RPMI7951 (cell line): Measurements from ENCODE around the genes B3GLCT, RXFP2 and CSNK1A1L.

DNA sequence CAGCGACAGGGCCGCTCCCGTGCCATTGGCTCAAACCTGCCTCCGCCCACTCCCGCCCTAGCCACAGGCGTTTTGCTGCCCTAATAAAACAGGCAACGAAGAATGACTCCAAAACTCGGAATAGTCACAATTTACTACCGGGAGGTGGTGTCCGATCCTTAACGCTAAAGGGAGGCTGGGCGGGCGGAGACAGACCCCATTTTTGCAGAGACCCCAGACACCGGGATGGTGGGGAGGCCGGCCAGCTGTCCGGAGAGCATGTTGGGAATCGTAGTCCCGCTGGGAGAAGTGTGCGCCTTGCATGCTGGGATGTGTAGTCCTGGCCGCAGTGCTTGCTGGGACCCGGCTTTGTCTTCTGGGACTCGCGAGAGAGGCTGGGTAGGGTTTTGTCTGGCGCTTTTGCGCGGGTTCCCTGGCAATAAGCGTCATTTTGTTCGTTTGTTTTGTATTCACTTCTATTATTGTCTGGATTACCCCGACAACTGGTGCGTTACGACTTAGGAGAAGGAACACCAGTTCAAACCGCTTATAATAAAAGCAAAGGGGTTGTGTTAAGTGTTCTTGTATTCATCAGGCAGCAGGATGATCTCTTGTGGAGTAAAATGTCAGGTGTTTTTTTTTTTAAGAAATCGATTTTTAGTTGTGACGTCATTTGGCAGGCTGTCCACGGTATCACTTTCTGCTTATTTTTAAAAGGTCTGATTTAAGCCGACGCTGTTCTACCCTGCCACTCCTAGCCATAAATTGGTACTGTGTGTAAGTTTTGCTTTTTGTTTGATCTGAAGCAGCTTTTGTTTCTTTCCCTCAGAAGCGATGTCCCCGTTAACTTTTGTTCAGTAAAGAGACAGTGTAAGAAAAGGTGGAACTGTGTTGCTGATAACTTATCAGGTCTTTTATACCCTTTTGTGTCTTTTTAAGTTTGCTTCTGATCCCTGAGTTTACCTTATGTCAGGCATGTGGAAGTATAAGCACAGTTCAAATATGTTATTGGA, 689 bp upstream of the HSPH1 start:
- RAMPAGE, long total RNA, result no peak

DNA sequence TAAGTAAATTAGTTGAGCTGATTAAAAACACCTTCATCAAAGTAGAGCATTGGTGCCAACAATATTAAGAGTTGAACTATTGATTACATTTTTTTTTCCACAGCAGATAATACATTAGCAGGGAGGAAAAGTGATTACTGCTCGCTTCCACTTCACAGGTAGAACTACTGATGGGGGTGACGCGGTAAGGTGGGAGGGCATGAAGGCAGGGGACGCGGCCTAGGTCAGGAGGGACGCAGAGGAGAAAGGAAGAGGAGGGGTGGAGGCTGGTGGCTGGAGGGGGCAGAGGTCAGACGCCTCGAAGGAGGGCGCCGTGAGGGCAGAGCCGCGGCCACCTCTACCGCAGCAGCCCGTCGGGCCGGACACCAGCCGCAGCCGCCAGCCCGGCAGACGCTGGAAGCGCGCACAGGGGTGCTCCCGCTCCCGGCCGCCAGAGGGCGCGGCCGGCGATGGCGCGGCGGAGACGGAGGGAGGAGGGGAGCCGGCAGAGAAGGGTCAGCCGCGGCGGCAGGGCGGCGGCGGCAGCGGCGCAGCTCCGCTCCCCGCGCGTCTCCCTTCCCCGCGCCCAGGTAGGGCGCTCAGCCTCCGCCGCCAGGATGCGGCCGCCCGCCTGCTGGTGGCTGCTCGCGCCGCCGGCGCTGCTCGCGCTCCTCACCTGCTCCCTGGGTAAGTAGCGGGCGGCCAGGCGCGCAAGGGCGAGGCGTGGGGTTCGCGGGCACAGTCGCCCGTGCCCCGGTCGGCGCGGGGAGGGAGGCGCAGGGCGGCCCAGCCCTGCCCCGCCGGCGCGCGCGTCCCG, at the start of gene B3GLCT:
Gene B3GLCT, plus strand, starts transcription at position 487 of the 796 bp plus-strand sequence.
- RAMPAGE, long total RNA, result no peak

- RAMPAGE, long total RNA, result no peak
Observed at GRCh38 chr13:31739401-31739853, at the start of gene RXFP2. RXFP2 (plus strand) TSS chr13:31739526.

DNA sequence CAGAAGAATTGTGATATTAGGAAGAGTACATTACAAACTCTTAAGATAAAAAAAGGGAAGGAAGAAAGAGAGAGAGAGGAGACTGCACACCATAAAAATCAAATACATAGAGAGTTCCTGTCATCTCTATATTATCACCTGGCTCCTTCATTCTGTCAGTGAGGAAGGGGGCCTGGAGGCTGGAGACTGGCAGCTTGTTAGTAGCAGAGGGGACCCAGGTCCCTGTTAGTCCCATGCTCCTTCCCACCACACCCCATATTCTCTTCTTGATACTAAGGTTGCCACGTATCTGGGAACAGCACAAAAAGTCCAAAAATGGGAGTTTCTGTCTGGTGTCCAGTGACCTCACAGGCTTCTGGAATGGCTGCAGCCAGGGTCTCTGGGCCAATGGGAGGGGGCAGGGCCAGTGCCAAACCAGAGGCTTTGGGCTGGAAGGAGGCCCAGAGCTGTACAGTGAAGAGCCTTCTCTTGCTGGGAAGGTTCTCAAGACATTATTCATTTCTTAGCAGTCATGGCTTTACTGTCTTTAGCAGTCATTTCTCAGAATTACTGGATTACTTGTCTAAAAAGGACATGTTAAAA, 119.1 kb downstream of the FRY start:
- RAMPAGE, long total RNA, result no peak

DNA sequence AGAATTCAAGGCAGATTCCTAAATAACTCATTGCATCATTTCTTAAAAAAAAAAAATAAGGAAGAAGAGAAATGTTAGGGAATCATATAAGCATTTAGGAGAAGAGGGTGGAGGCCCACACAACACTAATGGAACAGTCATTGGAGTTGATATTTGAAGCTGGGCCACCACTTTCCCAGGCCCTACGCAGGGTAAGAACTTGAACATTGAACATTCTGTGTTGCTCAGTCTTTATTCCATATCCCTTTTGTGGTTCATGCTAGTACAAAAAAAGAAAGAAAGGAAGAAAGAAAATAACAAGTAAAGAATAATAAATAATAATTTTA, 127.6 kb downstream of the FRY start:
- RAMPAGE, long total RNA, result no peak

GRCh38 chr13:32253837-32254751, 61.1 kb downstream of the ZAR1L start:
- RAMPAGE, long total RNA, result no peak

- RAMPAGE, long total RNA, result no peak
Observed at GRCh38 chr13:32390028-32390390, 37.9 kb downstream of the N4BP2L1 start.

GRCh38 chr13:32636672-32637638, 50.7 kb downstream of the PDS5B start:
- RAMPAGE, long total RNA, result no peak

DNA sequence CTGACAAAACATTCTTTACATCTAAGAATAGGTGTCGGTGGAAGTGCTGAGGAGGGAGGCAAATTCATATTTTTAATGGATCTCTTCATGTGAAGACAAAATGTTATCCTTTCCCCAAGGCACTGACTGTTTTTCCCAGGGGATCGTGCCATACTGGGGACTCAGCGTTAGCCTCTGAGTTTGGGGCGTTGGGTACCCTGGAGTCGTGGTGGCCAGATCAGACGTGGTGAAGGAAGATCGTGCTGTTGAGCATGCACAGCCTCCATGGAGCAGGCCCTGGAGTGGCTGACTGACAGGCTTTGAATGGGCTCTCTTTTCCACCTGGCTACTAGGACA, 126.6 kb upstream of the KL start:
- RAMPAGE, long total RNA, result no peak

GRCh38 chr13:33232860-33233314, 52.7 kb downstream of the STARD13 start:
- RAMPAGE, long total RNA, result no peak

- RAMPAGE, long total RNA, result no peak
Observed at GRCh38 chr13:33251956-33252624, 33.5 kb downstream of the STARD13 start.

- RAMPAGE, long total RNA, result no peak
Observed at GRCh38 chr13:33261410-33262116, 24.0 kb downstream of the STARD13 start.

DNA sequence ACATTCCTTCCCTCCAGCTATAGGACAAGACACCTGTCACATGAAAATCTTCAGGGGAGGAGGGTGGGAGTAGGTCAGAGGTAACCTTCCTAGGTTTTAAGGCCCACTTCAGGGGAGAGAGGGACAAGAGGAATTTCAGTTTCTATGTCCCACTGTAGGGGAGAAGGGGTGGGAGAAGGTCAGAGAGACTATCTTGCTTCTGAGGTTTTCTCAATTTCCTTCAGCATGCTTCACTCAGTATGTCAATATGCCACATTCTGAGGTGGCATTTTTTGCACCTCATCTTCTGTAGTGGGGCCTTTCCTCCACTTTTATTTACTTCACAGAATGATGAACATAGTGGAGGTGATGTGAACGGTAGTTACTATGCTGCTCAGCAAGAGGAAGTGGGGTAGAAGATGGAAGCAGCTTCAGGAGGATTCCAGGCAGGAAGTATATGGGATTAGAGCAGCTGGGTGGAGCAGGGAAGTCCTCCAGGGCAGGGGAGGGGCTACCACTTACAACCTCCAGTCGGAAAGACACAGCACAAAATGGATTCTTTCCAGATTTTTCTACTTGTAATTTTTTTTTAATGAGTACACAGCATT, 73.0 kb upstream of the RFC3 start:
- RAMPAGE, long total RNA, result no peak

- RAMPAGE, long total RNA, result no peak
Observed at GRCh38 chr13:35349469-35350084, 126.9 kb downstream of the MAB21L1 start.

- RAMPAGE, long total RNA, result no peak
Observed at GRCh38 chr13:35733947-35734166, 257.4 kb upstream of the MAB21L1 start.

- RAMPAGE, long total RNA, result no peak
Observed at GRCh38 chr13:35839895-35840322, 291.3 kb downstream of the DCLK1 start.

DNA sequence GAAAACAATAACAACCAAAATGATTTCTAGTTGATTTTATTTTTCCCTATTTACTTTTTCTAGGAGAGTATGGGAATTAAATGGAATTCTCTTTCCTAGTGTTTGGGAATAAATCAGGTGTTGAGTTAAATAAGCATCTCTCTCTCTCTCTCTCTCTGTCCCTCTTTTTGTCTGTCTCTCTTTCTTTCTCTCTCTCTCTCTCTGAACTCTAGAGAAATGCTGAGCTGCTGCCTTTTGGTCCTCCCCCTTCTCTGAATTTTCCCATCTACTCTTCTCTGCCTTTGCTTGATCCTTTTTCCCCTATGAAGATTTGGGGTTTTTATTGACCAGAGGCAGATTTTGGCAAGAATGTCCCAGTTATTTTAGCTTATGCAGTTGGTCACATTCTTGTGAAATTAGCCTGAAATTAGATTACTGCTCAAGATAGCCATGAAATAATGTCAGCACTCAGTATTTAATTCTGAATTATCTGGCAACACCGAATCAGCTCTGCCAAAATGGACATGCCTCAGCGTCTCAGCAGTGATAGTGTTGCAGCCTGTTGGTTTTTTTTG, 17.1 kb upstream of the SPART start:
- RAMPAGE, long total RNA, result no peak

DNA sequence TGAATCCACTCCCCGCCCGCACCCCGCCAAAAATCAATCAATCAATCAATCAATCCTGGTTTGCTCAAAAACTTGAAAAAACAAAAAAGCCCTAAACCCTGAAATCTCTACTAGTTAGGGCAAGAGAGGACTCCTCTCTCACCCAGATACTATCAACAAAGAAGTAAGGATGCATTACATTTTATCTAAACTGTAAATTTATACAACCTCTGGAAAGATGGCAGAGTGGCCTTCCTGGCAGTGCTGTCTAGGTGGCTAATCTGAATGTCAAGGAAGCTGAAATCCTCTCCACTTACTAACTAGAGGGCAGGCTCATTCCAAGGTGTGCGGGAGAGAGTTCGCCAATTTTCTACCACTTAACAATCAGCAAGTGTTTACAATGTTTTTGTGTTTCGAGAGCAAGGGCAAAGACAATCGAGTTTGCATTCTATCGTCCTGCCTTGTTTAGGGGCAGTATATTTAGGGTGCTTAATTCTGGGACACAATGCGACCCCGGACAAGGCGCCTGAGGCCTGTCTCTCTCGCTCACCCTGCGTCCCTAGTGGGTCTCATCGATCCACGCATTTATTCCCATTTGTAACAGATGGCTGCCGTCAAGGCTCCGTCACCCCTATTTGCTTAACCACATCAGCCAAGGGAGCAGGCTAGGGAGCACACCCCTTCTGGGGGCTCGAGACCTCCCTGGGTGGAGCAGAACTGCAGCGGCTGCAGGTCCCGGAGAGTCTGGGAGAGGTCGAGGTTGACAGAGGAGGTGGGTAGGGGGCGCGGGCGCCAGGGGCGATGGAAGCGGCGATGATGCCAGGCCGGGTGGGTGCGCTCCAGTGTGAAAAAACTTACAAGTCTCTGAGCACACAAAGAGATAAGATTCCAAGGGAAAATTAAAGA, 725 bp downstream of the ALG5 start:
- RAMPAGE, long total RNA, result no peak

DNA sequence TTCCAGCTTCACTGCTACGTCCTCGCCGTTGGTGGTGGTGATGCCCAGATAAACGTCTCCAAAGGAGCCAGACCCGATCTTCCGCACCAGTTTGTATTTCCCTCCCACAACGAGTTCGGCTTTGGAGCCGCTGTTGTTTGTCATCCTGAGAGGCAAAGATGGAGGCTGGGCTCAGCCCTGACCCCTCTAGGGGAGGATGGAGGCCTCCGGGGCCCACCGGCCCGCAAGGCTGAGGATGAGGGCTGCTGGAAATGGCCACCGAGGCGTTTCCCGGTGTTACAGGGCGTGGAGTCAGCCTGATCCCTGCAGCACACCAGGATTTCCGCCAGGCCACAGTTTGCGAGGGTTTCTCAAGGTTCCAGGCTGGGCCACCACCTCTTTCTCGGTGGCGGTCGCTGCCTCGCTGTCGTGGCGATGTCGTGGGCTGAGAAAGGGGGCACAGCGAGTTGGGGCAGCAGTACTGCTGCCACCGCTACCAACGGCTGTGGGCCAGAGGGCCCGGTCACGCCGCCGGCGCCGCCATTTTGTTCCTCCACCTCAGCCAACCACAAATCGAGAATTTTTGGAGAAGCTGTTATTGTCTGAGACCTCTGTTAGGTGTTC, at the start of gene CSNK1A1L:
Gene CSNK1A1L, minus strand, starts transcription at position 552 of the 603 bp plus-strand sequence.
- RAMPAGE, long total RNA, result no peak

DNA sequence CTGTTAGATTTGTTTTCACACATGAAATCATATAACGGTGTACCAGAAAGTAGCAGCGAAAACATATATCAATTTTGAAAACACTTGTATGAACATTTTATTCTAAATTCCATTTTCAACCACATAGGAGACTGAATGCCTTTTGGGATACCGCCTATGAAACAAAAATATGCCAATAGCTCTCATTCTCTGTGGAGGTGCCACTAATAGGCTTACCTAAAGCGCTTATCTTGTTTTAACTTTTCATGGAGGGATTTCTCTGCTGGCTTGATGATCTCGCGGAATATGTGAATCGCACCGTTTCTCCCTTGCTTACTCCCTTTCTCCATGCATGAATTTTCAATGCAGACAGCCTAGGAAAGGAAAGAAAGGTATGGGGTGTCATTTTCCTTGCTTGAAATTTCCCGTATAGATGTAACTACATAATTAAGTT, 18.2 kb downstream of the POSTN start:
- RAMPAGE, long total RNA, result no peak